Umbilical cord (tissue), 2 donors: ENCODE measurements around a stretch of chr14.

GRCh38 chr14:91224591-91224920 is 19.9 kb downstream of the GPR68 start:
- RAMPAGE, long total RNA: no peak

GRCh38 chr14:91253827-91254613 is 9.5 kb upstream of the GPR68 start:
- RAMPAGE, long total RNA: no peak

DNA sequence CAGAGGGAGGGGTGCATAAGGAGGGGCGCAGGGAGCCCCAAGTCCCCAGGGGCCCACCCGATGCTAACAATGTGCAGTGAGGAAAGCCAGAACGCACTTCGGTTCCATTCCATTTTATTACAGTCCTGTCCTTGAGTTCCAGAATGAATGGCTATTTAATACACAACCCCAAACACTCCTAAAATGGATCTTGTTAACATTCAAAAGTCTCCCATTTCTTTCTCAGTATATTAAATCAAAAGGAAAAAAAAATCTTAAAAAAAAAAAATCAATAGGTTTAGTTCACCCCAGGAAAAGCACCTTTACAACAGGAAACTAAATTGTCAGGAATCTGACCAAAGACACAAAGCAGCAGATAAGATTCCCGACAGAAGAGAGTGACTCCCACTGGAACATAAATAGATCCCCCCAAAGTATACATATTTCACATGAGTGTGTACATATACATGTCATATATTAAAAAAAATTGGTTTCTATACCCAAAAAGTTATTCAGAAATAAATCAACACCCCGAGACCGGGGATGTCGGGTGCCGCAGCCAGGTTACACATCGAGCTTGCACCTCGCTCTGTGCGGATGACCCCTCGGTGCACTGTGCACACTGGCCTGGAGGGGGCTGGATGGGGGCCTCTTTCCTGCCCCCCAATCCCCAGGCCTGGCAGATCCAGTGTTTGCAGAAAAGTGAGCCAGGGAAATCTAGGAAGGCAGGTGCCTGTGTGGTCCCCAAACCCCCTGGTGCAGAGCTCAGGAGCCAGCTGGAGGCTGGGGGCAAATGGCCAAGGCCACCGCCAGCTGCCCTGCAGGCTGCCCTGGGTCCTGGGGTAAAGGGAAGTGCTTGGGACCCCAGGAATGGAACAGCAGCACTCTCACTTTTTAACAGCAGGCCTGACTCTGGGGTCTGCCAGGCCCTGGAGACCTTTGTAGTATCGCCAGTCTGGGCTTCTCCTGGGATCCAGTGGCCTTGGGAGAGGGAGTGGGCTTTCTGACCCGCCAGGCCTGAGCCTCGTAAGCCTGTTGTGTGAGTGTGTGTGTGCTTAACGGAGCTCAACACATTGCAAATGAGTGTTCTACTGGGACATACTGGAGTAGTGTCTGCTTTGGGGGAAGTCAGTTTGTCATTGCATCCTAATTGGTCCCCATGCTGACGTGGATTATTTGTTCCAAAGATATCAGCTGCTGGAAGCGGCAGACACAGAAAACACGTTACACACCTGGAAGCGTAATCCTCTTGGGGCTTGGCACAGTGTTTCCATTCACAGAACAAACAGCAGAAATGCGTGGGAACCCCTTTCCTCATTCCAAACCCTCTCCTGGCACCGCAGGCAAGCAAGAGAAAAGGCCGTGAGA is 27.2 kb upstream of the GPR68 start:
- RAMPAGE, long total RNA: no peak

- RAMPAGE, long total RNA: no peak
Observed at GRCh38 chr14:91286152-91286776, 41.8 kb upstream of the GPR68 start.

DNA sequence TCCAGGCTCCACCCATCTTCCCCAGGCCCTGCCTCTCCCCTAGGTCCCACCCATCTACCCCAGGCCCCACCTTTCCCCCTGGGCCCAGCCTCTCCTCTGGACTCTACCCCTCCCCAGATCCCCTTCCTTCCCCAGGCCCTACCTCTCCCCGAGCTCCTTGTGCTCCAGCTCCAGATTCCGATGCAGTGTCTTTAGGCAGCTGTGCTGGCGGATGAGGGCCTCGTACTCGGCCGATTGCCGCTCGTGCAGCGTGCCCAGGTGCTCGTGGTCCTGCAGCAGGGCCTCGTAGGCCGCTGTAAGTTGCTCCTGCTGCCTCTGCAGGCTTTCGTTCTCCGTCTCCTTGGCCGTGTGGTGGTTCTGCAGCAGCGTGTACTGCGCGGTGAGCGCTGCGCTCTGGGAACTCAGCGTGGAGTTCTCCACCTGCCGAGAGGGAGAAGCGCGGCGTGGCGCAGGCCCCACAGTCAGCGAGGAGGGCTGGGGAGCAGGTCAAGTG is 59.1 kb upstream of the GPR68 start:
- RAMPAGE, long total RNA: no peak

DNA sequence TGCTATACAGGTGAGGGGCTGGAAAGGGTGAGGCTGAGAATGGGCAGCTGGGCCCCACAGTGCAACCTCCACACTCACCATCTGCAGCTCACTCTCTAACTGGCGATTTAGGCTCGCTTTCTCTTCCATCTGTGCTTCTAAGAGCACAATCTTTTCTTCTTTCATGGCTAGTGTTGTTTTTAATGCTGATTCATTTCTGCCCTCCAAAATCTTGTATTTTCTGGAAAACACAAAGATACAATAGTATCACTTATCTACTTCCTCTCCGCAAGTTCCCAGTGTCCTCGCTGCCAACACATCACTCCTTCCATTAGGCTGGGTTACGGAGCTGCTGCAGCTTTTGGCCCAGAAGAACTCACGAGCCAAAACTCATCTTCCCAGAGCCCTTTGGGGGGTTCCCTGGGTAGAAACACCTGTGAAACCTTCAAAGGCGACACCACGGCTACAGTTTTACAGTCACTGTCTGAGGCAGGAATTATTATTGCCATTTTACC is 63.8 kb upstream of the GPR68 start:
- RAMPAGE, long total RNA: no peak

- RAMPAGE, long total RNA: no peak
Observed at GRCh38 chr14:91377879-91378322, 39.7 kb downstream of the CCDC88C start.

- RAMPAGE, long total RNA: no peak
Observed at GRCh38 chr14:91397878-91398523, 19.6 kb downstream of the CCDC88C start.

GRCh38 chr14:91481362-91482284 is 28.5 kb downstream of the PPP4R3A start:
- RAMPAGE, long total RNA: no peak

GRCh38 chr14:91509484-91509784 is 676 bp downstream of the PPP4R3A start:
- RAMPAGE, long total RNA: no peak

DNA sequence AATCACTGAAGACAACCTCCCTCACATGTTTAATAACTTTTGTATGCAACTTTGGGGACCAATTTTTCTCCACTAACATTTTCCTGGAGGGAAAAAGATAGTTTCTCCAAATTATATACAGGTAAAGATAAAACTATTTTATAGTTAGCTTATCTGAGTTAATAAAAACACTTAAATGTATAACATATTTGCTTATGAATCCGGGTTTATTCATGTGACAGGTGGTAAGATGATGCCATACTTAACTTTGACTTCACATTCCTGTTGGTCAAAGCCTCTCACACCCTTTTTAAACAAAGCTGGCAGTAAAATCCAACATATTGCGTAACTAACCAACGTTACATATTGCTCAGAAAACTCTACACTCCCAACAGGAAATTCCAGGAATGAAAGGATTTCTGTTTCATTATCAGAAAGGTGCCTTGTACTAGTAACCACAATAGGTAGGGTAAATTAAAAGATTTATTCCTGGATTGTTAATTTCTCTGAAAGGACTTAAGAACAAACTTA is 23.6 kb upstream of the CATSPERB start:
- RAMPAGE, long total RNA: no peak

DNA sequence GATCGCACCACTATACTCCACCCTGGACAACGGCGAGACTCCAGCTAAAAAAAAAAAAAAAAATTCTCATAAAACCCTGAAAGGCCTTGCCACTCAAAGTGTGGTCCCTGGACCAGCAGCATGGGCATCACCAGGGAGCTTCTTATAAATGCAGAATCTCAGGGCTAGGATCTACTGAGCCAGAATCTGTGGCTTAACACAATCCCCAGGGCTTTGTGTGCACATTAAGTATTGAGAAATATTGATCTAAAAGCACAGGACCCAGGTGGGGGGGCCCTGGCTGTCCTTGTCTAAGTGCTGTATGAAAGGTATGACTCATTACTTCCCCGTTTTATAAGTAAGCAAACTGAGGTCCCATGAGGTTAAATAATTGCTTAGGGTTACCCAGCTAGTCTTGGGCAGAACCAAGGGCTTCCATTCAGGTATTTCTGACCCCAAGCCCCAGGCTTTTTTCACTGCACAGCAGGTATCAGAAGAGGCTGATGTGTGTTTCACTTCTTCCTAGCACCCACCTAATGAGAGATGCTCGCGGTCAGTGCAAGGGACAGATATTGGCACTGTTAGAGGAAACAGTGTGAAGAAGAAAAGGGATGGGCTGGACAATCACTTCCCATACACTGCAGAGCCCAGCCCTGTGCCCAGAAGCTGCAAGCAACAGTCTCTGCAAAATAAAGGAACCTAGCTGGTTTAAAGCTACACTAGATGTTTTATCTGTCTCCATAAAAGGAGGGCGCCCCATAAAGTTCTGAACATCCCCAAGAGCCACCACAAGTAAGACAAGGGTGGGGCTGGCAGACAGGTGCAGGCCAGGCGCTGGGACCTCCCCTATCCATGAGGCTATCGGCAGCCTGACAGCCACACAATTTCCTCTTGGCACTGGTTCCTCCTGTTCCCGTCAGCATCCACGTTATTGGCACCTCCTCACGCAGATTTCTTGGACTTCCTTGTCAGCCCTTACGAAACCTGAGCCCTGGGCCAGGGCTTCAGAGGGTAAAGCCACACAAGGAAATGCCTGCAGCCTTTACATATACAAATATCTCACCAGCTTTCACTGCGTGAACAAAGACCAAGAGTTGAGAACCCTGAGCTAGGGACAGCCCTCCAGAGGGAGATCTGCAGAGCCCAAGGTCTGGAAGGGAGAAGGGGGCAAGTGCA is 4.8 kb upstream of the TC2N start:
- RAMPAGE, long total RNA: no peak

DNA sequence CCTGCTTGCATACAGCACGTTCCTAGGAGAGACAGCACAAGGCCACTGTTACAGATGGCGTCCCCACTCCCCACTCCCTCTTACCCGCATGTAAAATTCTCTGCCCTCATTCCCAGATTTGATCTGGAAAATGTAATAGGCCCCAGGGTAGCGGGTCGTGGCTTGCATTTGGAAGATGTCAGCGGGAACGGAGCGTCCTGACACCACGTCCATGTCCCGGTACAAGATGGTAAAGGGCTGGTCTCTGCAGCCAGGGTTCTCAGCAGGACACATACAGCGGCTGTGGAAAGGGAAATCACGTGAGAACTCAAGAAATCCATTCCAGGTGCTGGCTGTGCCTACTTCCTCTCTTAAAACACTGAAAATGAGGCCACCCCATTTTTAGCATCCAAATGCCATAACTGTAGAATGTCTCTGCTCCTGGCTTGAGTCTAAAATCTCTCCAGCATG is 10.1 kb upstream of the TC2N start:
- RAMPAGE, long total RNA: no peak

DNA sequence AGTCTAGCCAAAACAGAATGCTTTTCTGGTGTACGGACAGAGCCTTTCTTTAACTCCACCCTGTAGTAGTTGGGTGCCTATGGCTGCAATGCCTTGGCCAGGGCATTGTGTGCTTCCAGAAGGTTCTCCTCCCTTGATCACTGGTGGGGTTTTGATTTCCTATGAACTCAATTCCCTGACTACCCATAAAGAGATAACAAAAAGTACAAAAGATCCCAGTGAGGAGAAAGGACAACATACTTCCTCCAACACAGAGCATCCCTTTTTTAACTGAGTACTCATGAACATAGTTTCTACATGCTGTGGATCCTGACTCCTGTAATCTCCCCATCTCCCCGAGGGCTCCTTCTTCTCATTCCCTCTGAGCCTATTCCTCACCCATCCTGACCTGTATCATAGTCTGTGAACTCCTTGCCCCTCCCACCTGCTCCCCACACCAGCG is 35.9 kb upstream of the TC2N start:
- RAMPAGE, long total RNA: no peak

GRCh38 chr14:91906426-91906994 is 39.2 kb upstream of the TC2N start:
- RAMPAGE, long total RNA: no peak

DNA sequence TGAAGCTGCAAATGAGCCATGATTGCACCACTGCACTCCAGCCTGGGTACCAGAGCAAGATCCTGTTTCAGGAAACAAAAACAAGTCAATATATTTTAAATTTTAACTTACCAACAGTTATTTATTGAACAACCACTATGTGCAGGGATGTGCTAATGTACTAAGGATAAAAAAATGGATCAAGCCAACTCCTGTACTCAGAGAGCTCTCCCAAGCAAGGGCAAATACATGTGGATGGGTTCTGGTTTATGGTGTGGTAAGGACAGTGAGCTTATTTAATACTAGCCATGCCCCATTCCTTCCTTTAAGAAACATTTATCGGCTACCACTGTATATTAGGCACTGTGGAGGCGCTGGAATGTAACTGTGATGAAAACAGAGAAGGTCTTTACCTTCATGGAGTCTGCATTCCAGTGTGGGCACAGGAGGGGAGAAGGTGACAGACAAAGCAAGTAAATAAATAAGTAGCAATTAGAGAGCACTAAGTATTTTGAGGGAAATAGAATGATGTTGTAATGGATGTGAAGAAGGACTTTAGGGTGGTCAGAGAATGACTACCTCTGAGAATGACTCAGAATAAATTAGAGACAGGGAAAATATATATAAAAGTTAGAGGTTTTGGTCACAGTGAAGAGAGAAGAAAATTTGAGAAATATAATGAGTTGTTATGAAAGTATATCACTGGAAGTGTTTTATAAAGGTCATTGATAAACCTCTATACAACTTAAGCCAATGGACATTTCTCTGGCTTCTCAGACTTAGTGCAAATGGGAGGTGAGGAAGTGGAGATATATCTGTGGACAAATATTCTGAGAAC is 5.2 kb downstream of the CPSF2 start:
- RAMPAGE, long total RNA: no peak

GRCh38 chr14:92459247-92460126 is 54.1 kb upstream of the RIN3 start:
- RAMPAGE, long total RNA: no peak

- RAMPAGE, long total RNA: no peak
Observed at GRCh38 chr14:92463245-92463595, 50.4 kb upstream of the RIN3 start.

GRCh38 chr14:92487687-92488279 is 25.8 kb upstream of the RIN3 start:
- RAMPAGE, long total RNA: no peak

- RAMPAGE, long total RNA: no peak
Observed at GRCh38 chr14:92530910-92531863, 17.6 kb downstream of the RIN3 start.